Psoas muscle (tissue), 2 donors: Measurements from ENCODE around the gene H2AJ.

DNA sequence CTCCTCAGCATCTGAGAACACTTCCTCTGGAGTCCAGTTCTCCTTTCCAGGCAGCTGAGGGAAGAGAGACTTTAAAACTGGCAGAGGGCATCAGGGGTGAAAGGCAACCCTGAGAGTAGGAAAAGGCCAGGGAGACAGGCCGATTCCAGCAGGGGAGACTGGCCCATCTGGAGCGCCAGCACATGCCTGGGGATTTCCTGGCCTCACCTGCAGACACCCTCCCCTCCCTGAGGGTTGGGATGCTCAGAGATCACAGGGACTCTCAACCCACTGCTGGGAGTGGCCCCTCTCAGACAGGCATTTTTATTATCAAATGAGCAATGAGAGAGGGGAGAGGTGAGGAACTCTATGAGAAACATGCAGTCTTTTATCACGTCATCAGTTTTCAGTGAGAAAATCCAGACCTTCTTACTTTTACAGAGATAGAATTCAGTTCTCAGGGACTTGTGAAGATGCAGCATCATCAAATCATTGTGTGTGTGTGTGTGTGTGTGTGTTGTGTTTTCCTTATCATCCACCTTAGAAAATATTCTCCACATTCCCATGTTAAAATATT lies 1.8 kb upstream of the EMP1 start:
- PRO-cap, 2 experiments, result no peak in any of the 2 experiments

- PRO-cap, 2 experiments, result no peak in any of the 2 experiments
Observed at GRCh38 chr12:13198775-13199842, 2.6 kb downstream of the EMP1 start.

- PRO-cap, 2 experiments, result no peak in any of the 2 experiments
Observed at GRCh38 chr12:13386525-13387018, 190.0 kb downstream of the EMP1 start.

DNA sequence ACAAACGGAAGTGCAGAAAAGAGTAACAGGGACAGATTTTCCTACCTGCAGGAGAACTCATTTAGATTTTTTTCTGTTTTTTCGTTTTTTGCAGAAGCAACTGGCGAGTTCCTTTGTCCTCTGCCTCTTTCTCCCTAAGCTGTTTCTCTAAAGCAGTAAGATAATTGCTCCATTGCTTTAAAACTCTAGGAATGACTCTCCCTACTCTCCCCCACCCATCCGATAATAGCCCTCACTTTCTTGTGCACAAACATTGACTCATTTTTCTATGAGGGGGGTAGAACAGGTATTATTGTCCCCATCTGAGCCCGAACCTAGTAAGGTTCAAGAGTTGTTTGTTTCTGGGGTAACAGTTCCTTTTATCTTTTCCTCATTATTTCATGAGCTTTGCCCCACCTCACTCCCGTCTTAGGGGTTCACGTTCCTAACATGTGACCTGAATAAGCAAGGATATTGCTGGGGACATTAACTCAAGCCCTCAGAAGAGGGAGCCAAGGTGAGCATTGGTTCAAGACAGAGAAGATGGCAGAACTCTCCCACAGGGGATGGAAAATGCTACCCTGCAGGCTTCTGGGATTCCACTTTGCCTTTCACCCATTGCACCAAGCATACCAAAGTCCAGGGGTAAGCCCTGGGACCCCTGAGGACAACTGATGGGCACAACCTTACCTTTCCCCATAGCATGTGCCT lies 190.6 kb downstream of the EMP1 start:
- PRO-cap, 2 experiments, result no peak in any of the 2 experiments

GRCh38 chr12:14284240-14284778 lies 81.2 kb upstream of the ATF7IP start:
- PRO-cap, 2 experiments, result no peak in any of the 2 experiments

DNA sequence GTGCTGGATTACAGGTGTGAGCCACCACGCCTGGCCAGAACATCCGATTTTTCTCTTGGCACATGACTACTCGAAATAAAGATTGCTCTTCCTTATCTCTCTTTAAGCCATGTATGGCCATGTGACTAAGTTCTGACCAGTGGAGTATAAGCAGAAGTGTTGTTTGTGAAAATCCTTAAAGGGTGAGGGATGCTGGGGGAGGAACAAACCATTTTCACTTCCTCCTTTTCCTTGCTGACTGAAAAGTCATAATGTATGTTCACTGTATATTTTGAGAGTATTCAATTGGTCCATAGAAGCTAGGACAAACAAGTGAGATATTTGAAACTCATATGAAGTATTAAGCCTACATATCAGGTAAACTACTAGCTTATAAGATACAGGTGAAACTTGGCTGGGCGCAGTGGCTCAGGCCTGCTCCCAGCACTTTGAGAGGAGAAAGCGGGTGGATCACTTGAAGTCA lies 50.6 kb upstream of the ATF7IP start:
- PRO-cap, 2 experiments, result no peak in any of the 2 experiments

- PRO-cap, 2 experiments, result no peak in any of the 2 experiments
Observed at GRCh38 chr12:14394277-14395476, 29.2 kb downstream of the ATF7IP start.

DNA sequence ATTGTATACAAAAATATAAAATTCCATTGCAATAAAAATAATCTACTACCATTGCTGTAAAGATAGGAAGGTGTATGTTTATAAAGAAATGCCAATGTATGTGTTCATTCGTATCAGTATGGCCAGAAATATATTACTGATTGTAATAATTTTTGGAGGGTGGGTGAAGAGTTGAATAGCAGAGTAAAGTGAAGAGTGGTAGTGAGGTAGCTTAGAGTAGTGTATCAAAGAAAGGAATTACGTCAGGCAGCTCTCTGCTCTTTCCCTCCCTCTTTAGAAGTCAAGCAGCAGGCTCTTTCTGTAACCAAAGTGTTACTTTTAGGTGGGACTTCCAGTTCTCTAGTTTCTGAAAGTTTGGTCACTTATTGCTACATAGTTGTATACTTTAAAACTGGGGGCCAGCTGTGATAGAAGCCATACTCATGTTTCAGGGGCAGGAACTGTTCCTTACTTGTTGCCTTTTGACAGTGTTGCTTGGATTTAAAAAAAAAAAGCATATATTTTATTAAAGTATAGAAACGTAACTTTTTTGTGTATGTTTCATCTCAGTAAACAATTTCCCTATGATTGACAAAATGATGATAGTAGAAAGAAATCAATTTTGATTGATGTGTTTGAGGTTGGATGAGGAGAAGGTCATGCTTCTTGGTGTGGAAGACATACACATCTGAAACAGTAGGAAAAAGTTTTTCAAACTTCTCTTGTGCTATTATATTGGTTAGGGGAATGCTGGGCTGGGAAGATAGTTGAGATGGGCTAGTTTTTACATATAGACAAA lies 30.7 kb downstream of the ATF7IP start:
- PRO-cap, 2 experiments, result no peak in any of the 2 experiments

DNA sequence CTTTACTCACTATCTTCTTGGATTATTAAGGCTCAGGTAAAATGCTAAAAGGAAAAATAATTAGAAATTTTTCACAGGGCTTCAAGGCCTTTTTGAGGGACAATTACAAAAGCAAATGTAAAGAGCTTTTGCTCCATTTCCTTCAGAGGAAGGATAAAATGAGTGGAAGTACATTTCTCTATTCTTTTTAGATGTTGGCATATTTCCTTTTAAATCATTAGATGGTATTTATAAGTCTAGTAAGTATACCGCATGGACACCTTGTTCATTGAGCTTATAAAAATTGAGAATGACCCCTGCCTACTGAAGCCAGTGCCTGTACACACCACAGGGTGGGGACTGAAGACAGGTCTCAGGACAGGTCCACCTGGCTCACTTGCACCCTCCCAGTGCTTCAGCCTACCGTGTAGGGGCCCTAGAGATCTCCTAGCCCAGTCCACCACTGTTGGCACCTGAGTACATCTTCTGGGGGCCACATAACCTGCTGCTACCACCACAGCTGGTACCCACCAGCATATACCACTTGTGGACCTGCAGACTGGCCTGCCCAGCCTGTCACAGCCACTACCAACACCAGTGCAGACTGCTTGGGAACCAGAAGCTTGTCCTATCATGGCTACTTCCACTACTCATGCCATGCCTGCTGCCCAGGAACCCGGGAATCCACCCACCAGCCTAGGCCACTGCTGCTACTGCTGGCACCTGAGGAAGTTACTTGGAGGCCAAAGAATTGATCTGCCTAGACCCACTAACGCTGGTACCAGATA lies 63.8 kb downstream of the GUCY2C start:
- PRO-cap, 2 experiments, result no peak in any of the 2 experiments

- PRO-cap, 2 experiments, result no peak in any of the 2 experiments
Observed at GRCh38 chr12:14665461-14665736, 31.0 kb downstream of the GUCY2C start.

DNA sequence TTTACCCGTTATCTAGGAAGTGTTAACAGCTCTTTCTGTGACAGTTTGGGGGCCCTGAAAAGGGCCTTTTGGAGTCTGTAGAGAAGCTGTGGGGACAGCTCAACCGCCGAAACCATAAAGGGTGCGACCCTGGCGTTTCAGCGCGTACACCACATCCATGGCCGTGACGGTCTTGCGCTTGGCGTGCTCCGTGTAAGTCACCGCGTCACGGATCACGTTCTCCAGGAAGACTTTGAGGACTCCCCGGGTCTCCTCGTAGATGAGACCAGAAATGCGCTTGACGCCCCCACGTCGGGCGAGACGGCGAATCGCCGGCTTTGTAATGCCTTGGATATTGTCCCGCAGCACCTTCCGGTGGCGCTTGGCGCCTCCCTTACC lies 268 bp downstream of the H4C16 start:
- PRO-cap, 2 experiments, result peak in 2 of 2 experiments; most common plus-strand start position 259 of the sequence (in 1); most common minus-strand start position 174 of the sequence (in 2)

DNA sequence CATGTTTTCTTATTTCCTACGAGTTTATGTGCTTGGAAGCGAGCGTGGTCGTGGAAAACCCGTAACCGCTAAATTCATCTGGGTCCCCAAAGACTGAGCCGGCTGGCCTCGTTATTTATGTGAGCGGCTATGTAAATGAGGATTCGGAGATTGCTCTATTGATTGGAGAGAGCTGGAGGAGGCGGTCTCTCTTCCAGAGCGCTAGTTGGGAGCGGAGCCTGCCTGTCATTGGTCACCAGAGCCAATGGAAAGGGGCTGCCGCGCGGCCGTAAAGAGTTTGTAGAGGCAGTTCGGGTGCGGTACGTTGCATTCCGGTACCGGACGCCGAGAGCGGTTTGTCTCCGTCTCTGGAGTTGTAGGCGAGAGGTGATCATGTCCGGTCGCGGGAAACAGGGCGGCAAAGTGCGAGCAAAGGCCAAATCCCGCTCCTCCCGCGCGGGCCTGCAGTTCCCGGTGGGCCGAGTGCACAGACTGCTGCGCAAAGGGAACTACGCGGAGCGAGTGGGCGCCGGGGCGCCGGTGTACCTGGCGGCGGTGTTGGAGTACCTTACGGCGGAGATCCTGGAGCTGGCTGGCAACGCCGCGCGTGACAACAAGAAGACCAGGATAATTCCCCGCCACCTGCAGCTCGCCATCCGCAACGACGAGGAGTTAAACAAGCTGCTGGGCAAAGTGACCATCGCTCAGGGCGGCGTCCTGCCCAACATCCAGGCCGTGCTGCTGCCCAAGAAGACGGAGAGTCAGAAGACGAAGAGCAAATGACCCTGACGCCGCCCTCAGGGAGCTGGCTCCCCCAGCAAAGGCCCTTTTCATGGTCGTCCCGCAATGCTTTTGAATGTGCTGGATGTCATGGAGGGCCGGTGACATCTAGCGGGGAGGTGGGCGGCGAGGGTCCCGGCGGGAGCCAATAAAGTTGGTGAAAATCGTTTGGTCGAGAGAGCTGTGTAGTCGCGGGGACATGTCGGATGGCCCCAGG lies at the start of gene H2AJ:
Gene H2AJ, plus strand, starts transcription at position 307 of the 976 bp plus-strand sequence.
- PRO-cap, 2 experiments, result peak in 2 of 2 experiments; most common plus-strand start position 309 of the sequence (in 2); most common minus-strand start position 88 of the sequence (in 2)

DNA sequence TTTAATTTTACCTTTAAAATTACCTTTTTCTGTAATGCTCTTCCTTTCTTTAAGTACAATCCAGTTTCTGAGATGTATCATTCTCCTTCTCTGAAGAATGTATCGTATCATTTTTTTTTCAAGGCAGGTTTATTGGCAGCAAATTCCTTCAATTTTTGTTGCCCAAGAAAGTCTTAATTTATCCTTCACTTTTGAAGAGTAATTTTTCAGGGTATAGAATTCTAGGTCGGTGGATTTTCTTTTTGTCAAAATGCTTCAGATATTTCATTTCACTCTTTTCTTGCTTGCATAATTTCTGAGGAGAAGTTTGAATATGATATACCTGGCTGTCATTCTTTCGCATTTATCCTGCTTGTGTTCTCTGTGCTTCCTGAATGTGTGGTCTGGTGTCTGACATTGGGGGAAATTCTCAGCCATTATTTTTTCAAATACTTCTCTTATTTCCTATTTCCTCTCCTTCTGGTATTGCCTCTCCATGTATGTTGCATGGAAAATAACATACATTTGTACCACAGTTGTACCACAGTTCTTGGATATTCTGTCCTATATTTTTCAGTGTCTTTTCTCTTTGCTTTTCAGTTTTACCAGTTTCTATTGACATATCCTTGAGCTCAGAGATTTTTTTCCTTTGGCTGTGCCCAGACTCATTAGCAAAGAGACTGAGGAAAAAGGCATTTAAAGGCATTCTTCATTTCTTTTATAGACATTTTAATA lies 83.2 kb downstream of the RERG start:
- PRO-cap, 2 experiments, result no peak in any of the 2 experiments

DNA sequence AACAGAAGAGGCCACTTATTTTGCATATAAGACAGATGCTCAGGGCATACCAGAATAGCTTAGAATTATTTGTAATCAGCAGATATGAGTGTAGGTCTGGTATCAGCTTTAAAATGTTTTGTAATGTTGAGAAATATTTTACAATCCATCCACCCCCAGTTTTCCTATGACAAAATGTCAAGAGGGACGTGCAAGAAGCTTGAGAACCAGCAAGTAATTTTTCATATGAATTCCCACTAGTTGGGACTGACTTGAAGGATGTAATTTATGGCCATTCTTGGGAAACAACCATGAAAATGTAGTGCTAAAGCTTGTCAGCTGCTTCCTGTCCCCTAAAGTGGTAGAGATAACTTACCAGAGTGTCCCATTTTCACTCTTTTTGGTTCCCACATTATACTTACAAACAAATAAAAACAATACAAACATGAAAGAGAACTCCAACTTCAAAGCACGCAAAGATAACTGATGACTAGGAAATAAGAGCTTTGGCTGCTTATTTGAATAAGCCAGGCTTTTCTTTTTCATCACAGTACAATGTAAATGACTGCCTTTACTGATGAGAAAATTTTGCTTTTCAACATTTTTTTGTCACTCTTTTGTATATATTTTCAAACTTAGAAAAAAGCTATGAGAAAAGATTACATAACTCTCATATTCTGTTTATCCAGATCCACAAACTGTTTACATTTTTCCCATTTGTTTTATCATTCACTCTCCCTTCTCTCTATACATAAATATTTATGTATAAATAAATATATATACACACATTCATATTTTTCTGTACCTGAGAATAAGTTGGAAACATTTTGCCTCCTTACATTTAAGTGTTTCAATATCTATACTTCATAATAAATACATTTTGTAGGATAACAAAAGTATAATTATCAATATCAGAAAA lies 63.8 kb downstream of the RERG start:
- PRO-cap, 2 experiments, result no peak in any of the 2 experiments

DNA sequence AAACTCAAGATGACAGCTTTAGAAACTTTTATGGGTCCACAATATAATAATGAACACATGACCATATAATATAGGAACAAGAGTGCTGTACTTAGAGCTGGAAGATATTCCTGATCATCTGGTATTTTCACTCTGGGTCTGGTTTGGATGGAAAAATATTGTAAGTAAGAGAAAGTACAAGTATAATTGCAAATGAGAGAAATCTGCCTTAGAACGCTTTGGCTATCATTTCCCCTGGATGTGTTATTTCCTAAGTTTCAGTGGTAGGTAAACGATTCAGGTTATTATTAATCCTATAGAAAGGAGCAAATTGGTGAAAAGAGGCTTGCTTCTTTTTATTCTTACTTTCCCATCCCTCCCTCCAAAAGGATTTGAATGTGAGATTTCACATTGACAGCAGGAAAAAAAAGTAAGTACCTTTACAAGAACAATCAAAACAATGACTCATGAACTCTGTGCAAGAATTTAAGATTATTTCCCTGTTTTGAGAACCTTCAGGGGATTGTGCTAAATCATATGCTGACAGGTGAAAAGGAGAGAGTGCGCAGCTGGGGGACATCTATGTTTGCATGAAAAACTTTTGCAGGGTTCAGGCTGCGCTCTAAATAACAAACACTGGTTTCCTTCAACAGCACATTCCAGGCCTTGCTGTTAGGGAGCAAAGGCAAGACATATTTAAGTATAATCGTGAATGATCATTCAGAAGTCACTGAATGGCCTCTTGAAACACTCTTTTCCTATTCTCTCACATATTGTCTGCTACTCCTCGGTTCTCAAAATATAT lies 27.4 kb downstream of the RERG start:
- PRO-cap, 2 experiments, result no peak in any of the 2 experiments

DNA sequence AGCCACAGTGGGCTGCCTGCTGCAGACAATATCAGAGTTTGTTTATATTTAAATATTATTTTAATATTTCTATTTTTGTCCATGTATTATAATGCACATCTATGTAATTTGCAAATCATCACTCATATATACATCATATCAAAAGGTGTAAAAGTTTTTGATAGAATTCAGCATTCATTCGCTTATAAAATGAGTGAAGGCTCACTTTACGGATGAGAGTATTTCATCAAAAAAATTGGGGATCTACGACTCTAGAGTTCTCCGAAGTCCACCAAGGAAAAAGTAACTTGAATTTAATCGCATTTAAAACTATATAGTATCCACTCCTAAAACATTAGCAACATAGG lies 790 bp upstream of the STRAP start:
- PRO-cap, 2 experiments, result no peak in any of the 2 experiments

DNA sequence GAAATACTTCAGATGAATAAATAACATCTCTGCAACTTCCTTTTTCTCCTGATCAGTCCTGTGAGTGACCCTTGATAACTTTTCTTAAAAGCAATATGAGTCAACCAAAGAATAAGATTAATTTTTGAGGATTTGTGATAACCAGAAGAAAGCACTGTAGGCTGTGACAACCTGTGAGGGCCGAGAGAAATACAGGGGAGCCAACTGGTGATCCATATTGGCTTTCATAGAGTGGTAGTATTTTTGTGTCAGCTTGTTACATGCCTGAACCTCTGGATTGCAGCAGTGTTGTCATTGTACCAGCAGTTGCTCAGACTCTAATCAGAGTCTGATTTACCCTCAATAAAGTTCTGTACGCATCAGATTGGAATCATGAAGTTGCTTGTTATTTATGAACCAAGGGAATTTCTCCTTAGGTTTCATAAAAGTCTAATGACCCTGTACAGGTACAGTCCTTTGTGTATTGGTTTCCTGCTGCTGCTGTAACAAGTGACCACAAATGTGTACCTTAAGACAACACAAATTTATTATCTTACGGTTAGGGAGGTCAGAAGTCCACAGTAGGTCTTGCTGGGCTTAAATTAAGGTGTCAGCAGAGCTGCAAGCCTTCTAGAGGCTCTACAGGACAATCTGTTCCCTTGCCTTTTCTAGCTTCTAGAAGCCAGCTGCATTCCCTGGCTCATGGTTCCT lies 6.9 kb upstream of the DERA start:
- PRO-cap, 2 experiments, result no peak in any of the 2 experiments

DNA sequence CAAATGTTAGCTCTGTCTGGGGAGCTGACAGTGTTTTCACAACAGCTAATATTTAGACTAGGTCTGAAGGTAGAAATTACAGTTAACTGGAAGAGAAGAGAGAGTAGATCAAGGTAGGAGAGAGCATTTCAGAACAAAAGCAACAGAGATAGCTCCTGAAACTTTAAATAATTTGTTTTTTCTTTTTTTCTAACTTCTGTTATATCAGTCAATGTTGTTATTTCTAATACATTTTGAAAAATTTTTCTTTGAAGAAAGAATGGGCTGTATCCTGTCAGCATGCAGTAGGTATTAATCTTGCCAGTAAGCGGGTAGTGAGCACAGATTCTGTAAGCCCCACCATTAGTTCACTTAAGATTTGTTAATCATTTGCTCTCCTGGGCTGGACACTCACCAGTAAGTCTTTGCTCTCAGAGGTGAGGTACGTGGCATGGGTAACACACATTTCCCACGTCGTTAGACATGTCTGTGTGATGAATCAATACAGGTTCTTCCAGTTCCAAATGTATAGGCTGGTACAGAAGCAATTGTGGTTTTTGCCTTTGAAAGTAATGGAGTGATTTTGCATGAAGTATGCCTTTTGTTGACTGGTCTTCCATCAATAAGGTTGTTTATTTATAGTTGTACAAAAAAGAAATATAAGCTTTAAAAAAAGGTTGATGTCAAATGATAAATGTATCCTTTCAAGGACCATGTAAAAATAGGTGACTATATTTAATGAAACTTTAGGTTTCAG lies 45.2 kb downstream of the DERA start:
- PRO-cap, 2 experiments, result no peak in any of the 2 experiments

GRCh38 chr12:15992735-15993057 lies 81.6 kb downstream of the DERA start:
- PRO-cap, 2 experiments, result no peak in any of the 2 experiments

DNA sequence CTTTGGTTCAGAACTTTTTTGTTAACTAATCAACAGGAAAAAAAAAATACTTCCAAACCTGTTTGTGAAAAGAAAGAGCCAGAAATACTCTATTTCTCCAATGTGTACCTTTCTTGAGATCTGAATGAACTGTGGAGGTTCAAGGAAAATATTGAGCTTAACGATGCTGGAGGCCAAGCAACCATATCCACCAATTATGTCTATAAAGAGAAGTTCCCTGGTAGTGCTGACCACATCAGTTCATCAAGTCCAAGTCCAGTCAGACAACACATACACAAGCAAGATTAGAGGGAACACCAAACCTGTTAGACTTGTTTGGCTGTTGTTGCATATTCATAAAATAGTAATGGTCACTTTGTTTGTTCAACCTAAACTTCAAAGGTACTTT lies 81.7 kb downstream of the LMO3 start:
- PRO-cap, 2 experiments, result no peak in any of the 2 experiments